Vermiform appendix (tissue), 1 donor: Measurements from ENCODE around the gene FXN.

GRCh38 chr9:41653996-41654902 lies 465.1 kb upstream of the ZNG1F start:
- PRO-cap, result no peak

DNA sequence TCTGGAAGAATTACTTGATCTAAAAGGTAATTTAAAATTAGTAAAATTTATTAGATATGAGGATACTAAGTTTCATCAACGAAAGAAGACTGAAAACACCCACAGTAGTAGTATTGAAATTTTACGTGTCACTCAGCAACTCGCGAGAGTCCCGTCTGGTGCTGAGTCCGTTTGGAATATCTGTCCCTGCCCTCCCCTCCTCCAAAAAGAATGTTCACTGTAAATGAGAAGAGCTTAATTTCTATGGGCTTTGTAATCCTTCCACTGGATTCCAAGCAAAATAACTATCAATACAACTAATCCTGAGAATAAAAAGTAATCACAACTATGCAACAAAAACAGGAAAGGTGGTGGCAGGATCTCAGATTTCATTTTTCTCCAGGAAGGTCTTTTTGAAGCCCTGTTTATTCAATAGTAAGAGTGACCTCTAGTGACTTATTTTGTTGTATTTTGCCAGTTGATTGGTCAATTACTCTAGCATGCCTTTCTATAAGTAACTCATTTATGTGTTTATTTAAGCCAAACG lies 2.1 kb downstream of the CNTNAP3B start:
- PRO-cap, result no peak

DNA sequence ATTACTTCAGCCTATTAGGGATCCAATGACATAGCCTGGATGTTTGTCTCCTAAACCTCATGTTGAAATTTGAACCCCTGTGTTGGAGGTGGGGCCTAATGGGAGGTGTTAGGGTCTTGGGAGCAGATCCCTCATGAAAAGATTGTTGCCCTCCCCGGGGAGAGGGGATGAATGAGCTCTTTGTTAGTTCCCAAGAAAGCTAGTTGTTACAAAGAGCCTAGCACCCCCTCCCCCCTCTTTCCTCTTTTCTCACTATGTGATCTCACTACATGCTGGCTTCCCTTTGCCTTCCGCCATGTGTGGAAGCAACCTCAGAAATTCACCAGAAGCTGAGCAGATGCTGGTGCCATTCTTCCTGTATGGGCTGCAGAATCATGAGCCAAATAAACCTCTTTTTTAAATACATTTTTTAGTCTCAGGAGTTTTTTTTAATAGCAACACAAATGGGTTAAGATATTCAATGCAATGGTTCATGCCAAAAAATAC lies 123.2 kb downstream of the SPATA31A6 start:
- PRO-cap, result no peak

GRCh38 chr9:61853924-61854405 lies 664.1 kb downstream of the SPATA31A7 start:
- PRO-cap, result no peak

DNA sequence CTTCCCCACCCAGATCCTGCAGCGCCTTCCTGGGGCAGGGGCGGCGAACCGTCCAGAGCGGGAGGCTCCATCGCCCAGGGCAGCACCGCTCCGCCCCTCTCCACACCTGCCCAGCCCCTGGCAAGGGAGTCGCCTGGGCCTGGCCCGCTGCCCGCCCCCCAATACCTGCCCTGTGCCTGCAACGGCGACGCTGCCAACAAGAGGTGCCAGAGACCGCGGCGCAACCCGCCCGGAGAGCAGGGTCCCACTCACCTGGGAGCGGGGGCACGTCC lies 1641.1 kb downstream of the SPATA31A7 start:
- PRO-cap, result no peak

GRCh38 chr9:63326691-63327289 lies 1958.2 kb downstream of the FOXD4L5 start:
- PRO-cap, result no peak

DNA sequence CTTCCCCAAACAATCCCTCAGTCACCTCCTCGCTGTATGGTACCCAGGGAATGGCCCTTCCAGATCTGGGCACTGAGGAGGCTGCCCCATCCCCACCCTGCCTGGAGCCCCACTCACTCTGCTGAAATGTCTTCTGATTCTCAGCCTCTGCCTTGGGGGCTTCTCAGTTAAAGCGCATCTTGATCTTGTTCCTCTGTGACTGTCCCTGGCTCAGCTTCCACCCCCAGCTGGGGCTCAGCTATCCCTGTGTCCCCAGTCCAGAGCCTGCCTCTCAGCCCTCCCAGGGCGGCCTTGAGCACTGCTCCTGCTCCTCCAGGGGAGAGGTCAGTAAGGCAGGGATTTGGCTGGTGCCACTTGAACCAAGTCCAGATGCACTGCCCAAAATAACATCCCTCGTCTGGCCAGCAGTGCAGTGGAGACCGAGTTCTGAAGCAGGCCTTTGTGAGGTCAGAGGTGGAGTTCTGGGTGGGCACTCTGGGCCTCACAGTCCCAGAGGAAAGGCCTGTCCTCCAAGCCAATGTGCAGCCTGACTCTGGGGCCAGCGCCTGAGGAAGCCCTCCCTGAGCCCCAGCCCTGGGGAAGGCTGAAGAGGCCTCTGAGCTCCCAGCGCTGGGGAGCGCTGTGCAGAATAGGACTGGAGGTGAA lies 1950.8 kb downstream of the FOXD4L5 start:
- PRO-cap, result no peak

DNA sequence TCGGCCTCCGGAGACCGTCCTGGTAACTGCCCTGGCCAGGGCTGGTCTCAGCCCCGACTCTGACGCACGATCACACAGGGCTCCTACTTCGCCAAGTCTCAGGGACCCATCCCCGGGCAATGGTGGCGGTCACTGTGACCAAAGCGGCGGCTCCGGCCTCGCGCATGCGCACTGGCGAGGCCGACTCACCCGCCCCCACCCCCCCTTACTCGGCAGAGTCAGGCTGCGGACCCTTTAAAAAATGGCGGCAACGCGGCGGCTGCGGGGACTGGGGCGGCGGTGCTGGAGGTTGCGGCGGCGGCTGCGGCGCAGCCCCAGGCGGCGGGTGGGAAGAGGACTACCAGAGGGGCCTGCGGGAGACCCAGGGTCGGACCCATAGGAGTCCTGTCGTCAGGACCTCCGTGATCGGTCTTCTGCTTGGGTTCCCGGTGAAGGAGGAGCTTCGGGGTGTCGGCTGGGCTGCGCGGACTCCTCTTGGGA lies 1581.3 kb downstream of the FOXD4L5 start:
- PRO-cap, result no peak

- PRO-cap, result no peak
Observed at GRCh38 chr9:63780895-63781248, 1504.1 kb downstream of the FOXD4L5 start.

- PRO-cap, result unidirectional peak, plus-strand start at chr9:64017037
Observed at GRCh38 chr9:64016900-64017374, 1268.1 kb downstream of the FOXD4L5 start.

GRCh38 chr9:64870136-64870291 lies 415.0 kb downstream of the FOXD4L5 start:
- PRO-cap, result no peak

- PRO-cap, result no peak
Observed at GRCh38 chr9:68437652-68438148, 81.3 kb downstream of the PGM5 start.

GRCh38 chr9:68508441-68509073 lies 32.1 kb downstream of the TMEM252 start:
- PRO-cap, result no peak

DNA sequence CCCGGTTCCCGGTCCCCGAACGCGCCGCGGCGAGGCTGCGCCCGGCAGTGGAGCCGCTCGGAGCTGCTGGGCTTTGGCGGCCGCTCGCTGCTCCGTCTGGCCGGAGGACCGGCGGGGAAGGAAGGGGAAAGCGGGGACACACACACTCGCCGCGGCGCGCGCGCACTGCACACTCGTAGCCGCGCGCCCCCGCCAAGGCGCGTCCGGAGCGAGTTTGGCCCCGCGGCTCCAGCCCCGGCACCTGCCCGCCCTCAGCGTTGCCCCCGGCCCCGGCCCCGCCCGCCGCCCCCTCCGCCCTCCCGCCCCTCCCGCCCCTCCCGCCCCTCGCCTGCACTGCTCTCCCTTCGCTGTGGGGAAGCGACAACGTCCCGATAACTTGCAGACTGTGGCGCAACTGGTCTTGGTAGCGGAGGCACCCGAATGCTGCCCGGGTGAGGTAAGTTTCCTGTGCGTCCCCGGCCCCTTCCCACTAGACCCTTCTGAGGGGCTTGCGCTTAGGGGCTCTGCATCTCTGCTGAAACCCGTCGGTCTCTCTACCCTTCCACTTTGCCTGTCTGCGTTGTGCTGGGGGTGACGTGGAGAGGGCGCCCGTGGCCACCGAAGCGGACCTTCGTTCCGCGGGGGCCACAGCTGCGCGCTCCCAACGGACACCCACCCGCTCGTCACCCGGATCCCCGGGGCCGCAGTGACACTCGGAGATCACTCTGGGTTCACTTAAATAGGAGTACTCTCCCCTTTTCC lies 457 bp downstream of the PIP5K1B start:
- PRO-cap, result bidirectional peak, plus-strand start at position 200 of the sequence, minus-strand start at position 98 of the sequence; bidirectional peak, plus-strand start at position 685 of the sequence, minus-strand start at position 548 of the sequence

DNA sequence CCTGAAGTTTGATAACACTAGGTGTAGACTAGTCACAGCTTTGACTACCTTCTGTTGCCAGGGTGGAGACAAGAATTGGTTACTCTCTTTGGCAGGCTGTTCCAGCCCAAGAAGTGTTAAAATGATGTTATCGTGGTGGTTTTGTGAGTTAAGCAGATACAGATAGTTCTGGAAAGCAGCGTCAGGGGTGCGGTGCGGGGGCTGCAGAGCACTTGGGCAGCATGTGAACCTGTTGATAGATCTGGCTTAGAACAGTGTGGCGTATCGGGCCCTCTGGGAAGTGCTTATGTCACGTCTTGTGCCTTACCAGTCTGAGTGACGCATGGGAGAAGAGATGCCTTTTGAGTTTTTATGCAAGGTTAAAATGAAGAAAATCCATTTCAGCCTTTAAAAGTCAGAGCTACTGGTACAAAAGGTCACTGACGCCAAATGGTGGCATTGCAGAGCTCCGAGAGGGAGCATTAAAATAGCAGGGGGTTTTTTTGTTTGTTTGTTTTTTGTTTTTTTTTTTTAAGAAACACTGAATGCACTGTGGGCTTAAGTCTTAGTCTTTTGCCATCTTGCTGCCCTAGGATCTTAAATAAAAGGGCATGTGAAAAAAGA lies 81.6 kb downstream of the PABIR1 start:
- PRO-cap, result no peak

DNA sequence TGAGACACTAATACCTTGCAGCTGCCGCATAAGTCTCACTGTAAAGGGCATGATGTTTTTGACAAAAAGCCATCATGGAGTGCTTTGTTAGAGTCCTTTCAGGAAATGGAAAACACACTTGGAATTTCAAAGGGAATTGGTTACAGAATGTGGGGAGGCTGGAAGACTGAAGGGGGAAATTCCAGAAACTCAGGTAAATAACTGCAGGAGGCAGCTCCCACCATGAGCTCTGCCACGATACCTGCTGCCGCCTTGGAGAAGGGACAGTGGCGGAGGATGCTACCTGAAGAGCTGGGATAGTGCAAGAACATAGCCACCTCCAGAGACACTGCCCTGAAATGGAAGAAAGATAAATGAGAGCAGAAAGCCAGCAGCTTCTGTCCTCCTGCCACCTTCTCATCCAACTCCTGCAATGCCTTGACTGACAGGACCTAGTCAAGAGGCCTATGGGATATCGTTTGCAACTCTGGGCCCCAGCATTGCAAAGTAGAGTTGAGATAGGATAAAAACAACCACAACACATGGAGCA lies 66.8 kb downstream of the PRKACG start:
- PRO-cap, result no peak

GRCh38 chr9:68979456-68980331 lies 34.2 kb downstream of the PRKACG start:
- PRO-cap, result no peak

DNA sequence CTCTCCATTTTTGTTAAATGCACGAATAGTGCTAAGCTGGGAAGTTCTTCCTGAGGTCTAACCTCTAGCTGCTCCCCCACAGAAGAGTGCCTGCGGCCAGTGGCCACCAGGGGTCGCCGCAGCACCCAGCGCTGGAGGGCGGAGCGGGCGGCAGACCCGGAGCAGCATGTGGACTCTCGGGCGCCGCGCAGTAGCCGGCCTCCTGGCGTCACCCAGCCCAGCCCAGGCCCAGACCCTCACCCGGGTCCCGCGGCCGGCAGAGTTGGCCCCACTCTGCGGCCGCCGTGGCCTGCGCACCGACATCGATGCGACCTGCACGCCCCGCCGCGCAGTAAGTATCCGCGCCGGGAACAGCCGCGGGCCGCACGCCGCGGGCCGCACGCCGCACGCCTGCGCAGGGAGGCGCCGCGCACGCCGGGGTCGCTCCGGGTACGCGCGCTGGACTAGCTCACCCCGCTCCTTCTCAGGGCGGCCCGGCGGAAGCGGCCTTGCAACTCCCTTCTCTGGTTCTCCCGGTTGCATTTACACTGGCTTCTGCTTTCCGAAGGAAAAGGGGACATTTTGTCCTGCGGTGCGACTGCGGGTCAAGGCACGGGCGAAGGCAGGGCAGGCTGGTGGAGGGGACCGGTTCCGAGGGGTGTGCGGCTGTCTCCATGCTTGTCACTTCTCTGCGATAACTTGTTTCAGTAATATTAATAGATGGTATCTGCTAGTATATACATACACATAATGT lies at the start of gene FXN:
TSS of gene FXN (plus strand) at position 136 of the 733 bp plus-strand sequence.
- PRO-cap, result unidirectional peak, plus-strand start at position 153 of the sequence; bidirectional peak, plus-strand start at position 428 of the sequence, minus-strand start at position 307 of the sequence

DNA sequence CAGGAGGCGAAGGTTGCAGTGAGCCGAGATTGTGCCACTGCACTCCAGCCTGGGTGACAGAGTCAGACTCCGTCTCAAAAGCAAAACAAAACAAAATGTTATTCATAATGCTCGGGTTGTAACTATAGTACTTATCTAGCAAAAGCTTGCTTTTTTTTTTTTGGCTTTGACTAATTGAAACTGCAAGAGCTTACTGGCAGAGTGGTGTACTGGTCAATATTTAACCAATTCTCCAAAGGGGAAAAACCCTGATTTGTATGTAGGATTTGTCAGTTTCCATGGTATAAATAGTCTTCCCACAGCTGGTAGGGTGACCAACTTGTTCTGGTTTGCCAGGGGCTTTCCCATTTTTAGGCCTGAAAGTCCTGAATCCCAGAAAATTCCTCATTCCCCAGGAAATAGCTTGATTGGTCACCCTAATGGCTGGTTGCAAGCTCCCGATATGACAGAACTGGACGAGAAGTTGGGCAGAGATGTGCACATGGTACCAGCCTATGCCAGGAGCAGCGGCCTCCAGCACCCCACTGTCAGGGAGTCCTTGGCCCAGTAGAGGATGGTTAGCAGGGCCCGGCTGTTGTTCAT lies 58.0 kb downstream of the FXN start:
- PRO-cap, result no peak

DNA sequence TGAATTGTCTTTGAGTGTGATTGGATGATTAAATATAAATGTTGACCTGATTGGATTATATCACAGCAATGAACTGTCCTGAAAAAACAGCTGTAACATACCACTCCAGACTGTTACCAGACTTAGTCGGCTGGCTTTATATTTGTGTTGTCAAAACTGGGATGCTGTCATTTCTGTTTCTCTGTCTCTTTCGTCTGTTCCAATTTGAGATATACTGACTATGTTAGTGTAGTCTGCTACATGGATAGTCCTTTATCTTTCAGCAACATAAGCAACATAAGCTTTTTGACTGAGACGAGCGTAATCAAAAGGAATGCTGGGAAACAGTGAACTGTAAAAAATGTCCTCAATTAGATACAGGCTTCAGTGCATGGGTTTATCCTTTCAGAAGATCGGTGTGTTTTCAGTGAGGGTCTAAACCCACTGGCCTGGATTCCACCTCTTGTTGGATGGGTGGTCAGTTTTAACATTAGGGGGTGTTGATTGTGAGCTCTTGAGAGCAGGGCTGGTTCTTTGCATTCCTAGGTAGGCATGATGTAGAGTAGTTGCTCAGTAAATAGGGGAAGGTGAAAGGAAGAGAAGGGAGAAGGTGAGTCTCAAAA lies 13.3 kb downstream of the TJP2 start:
- PRO-cap, result no peak